HT-29 (cell line): ENCODE measurements around the gene PCK1.

DNA sequence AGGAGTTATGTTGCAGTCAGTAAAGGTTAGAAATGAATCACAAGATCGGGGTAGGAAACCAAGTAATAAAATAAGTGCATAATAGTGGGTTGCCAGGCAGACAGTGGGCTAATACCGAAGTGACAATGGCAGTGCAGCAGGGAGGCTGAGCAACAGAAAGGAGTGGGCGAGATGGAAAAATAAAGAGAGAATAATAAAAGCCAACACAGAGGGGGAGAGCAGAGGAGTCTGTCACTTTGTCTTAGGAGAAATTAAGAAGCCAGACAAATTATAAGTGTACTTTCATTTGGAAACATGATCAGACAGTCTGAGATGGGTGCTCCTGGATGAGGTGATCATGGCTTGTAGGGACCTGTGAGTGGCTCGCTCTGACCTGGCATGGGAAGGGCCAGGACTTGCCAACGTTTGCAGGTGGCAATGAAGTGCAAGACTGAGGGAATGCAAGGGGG, 15.6 kb upstream of the PCK1 start:
- RAMPAGE, long total RNA: no peak

- RAMPAGE, long total RNA: no peak
Measured at GRCh38 chr20:57547257-57547842, 13.6 kb upstream of the PCK1 start.

GRCh38 chr20:57553671-57554047, 7.3 kb upstream of the PCK1 start:
- RAMPAGE, long total RNA: no peak

DNA sequence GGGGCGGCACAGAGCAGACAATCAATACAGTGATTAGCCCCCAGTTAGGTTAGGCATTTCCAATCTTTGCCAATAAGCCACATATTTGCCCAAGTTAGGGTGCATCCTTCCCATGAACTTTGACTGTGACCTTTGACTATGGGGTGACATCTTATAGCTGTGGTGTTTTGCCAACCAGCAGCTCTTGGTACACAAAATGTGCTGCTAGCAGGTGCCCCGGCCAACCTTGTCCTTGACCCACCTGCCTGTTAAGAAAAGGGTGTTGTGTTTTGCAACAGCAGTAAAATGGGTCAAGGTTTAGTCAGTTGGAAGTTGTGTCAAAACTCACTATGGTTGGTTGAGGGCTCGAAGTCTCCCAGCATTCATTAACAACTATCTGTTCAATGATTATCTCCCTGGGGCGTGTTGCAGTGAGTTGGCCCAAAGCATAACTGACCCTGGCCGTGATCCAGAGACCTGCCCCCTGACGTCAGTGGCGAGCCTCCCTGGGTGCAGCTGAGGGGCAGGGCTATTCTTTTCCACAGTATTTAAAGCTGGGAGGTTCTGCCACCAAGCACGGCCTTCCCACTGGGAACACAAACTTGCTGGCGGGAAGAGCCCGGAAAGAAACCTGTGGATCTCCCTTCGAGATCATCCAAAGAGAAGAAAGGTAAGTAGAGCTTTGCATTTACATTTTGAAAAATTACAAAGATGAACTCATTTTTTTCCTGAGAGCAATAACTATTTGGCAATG, at the start of gene PCK1:
TSS of gene PCK1 (plus strand) at position 556 of the 733 bp plus-strand sequence.
- RAMPAGE, long total RNA: no peak

- RAMPAGE, long total RNA: no peak
Measured at GRCh38 chr20:57561288-57562368, 718 bp downstream of the PCK1 start.

DNA sequence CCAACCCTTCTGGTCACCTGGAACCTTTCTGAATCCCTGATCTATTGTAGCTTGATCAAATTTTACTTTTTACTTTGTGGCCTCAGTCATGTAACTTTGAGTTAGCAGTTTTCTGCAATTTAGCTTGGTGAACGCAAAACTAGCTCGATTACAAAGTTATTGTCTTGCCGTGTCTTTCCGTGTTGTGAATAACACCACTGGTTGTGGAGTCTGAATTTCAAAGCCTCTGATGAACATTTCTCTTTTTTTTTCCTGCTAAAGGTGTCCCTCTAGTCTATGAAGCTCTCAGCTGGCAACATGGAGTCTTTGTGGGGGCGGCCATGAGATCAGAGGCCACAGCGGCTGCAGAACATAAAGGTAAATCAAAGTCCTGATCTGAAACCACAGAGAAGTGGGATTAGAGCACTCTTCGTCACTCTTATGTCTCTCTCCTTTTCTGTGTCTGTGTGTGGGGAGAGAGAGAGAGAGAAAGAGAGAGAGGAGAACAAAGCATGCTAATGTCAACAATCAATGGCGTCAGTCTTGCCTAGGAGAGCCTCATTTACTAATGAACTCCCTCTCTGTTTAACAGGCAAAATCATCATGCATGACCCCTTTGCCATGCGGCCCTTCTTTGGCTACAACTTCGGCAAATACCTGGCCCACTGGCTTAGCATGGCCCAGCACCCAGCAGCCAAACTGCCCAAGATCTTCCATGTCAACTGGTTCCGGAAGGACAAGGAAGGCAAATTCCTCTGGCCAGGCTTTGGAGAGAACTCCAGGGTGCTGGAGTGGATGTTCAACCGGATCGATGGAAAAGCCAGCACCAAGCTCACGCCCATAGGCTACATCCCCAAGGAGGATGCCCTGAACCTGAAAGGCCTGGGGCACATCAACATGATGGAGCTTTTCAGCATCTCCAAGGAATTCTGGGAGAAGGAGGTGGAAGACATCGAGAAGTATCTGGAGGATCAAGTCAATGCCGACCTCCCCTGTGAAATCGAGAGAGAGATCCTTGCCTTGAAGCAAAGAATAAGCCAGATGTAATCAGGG, 4.2 kb downstream of the PCK1 start:
- RAMPAGE, long total RNA: no peak

GRCh38 chr20:57627905-57628764, 7.9 kb upstream of the ZBP1 start:
- RAMPAGE, long total RNA: no peak

- RAMPAGE, long total RNA: no peak
Measured at GRCh38 chr20:57686080-57686997, 23.5 kb downstream of the PMEPA1 start.

GRCh38 chr20:57702689-57703251, 7.0 kb downstream of the PMEPA1 start:
- RAMPAGE, long total RNA: no peak

- RAMPAGE, long total RNA: no peak
Measured at GRCh38 chr20:57714440-57714903, 4.7 kb upstream of the PMEPA1 start.

- RAMPAGE, long total RNA: no peak
Measured at GRCh38 chr20:57957613-57957940, 193.1 kb upstream of the C20orf85 start.

- RAMPAGE, long total RNA: no peak
Measured at GRCh38 chr20:57959025-57959436, 191.7 kb upstream of the C20orf85 start.

- RAMPAGE, long total RNA: no peak
Measured at GRCh38 chr20:57959535-57959871, 191.2 kb upstream of the C20orf85 start.

DNA sequence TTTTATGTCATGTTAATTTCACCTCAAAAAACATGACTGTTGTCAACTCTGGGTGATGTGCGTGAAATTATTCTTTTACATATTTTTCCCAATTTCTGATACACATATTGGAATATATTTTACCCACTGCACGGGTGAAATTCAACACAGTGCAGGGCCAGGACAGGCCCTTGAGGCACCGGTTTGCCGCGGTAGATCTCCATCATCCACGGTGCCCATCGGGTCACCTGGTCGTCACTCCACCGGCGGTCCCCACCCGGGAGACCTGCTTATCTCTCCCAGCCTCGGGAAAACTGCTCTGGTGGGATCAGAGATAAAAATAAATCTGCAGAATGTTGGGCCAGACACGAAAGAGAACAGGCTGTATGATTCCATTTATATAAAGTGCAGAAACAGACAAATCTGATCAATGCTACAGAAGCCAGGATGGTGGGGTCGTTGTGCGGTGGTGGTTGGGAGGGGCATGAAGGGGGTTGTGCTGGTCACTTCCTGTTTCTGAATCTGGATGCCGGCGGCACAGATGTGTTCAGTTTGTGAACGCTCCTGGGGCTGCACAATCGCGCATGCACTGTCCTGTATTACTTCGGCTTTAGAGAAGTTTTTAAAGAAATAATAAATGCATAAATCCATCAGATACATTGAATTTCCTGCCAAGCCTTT, 23.3 kb downstream of the C20orf85 start:
- RAMPAGE, long total RNA: no peak

DNA sequence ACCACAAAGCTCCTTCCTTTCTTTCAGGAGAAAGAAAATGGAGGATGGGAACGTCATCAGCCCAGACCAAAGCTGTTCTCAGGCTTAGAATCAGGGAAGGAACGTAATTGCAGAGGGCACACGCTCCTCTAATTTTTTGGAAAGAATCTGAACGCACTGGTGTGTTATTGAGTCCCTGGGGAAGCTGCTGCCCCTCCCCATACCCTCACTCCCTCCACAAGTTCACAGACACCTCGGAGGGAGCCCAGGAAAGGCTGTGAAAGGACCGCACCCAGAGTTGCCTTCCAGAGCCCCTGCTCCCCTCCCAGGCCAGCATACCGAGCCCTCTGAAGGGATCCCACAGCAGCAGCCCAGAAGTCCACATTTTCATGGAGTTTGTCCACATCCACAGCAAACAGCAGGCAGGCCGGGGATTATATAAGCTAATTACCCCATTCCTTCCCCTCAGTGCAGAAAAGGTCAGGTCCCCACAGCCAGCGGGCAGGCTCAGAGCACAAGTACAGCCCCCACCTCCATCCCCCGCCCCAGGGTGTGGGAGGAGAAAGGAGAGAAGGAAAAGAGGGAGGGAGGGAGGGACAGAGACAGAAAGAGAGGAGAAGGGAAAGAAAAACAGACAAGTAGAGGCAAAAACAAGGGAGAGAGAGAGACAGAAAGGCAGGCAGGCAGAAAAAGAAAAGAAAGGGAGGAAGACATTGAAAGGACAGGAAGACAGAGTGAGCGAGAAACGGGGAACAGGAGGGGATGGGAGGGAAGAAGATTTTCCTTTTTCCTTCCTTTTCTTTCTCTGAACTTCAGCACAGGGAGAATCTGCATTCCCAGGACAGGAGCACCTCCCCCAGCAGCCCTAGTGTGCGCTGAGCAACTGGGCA, 24.2 kb downstream of the C20orf85 start:
- RAMPAGE, long total RNA: no peak

DNA sequence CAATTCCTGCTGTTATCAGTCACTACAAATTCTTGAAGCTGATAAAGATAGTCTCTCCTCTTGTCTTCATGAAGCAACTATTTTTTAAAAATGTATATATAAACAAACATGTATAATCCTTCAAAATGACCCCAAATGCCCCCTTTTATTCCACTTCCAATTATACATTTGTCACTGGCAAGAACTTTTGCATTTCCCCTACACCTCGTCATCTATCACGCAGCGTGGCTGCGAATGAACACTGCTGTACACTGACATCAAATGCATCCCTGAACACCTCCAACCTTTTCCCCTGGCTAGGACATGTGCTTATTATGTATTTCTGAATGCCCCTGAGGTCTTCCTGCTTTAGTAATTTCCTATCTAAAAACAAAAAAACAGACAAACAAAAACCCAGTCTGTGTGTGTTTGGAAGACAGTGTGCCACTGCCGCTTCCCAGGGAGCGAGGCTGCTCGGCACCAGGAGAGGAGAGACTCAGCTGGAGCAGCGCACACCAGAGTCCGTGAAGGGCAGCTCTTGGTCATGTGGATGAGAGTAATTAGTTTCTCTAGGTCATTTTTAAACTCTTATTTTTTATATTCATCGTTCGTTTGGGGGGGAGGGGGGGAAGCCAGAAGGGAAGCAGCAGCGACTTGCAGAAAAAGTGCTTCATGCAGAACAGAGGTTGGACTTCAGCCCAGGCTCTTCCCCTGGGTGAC, 9.9 kb upstream of the ANKRD60 start:
- RAMPAGE, long total RNA: no peak

DNA sequence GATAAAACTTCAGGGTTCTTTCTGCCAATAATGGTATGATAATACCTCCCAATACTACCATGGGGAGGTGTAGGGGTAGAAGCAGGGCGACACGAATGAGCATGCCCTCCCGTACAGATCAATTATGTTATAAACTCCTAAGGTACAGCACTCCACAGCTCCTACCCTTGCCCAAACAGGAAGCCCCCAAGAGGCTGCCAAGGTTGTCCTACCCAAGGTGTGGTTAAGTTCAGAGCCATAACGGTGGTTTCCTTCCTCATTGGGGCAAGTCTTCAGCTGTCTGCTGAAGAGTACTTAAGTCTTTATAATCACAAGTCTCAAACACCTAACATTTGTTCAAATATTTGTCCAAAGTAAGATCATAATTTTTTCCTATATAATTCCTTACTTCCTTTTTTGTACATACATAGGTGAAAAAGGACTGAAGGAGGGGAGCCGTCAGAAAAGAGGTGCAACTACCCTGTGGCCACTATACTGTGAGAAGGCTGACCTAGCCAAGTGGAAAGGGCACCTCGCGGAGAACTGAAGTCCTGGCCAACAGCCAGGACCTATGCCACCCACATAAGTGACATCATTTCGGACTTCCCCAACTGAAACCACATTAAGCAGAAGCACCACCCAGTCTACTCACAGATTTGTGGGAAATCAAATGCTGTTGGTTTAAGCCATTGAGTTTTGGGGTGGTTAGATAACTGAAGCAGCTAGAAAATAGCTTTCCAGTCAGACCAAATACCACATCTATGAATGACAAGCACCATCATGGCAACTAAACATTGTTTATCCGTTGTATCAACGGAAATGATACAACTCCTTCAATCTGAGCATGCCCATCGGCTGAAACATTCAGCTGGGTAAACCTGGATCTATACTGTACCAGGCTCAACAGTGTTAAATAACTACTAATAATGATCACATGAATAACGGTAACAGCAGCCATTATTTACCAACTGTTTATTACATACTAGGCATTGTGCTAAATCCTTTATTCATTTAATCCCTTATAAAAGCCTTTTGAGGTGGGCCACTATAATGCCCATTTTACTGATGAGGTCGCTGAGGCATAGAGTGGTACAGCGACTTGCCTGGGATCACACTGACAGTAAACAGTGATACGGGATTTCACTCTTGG, 2.8 kb upstream of the RAB22A start:
- RAMPAGE, long total RNA: no peak

GRCh38 chr20:58432545-58433001, 43.5 kb downstream of the VAPB start:
- RAMPAGE, long total RNA: no peak

DNA sequence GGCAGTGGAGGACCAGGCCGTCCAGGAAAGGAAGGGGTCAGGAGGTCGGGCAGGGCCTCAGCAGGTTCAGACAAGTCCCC, 128 bp downstream of the STX16 start:
- RAMPAGE, long total RNA: no peak

DNA sequence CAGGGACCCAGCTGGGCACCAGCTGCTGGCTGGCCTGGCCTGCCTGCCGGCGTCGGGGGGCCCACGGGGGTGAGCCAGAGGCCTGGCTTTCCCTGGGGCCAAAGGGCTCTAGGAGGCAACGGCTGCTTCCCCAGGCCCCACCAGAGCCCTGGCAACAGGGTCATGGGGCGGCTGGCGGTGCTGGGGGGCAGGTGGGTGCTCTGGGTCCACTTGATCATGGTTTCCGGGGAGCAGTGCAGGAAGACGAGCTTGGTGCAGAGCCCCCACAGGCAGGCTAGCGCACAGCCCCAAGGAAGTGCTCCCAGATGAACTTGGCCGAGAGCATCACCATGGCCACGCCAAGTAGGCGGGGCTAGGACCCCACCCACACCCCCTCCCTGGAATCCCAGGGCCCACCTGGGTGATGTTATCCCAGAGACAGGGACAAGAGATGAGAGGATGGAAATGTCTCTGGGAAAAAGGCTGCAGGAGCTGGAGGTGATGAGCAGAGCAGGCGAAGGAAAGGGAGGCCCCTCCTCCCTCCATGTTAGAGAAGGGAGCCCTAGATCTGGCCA, 24.5 kb downstream of the NPEPL1 start:
- RAMPAGE, long total RNA: no peak